SUDHL5 (cell line): ENCODE measurements around the gene ROS1.

DNA sequence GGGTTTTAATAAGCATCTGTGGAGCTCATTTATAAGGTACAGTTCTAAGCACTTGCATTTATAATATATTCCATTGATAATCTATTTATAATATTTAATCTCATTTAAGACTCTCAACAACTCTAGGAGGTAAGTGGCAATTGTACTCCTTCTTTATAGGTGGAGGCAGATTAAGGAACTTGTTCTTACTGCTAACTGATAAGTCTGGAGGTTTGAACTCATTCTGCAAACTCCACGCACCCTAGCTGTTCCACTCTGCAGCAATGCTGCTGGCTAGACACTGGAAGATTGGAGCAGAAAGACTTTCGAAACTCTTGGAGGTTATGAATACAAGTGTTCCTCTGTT, 765 bp upstream of the HDAC2 start:
- PRO-cap: no peak

DNA sequence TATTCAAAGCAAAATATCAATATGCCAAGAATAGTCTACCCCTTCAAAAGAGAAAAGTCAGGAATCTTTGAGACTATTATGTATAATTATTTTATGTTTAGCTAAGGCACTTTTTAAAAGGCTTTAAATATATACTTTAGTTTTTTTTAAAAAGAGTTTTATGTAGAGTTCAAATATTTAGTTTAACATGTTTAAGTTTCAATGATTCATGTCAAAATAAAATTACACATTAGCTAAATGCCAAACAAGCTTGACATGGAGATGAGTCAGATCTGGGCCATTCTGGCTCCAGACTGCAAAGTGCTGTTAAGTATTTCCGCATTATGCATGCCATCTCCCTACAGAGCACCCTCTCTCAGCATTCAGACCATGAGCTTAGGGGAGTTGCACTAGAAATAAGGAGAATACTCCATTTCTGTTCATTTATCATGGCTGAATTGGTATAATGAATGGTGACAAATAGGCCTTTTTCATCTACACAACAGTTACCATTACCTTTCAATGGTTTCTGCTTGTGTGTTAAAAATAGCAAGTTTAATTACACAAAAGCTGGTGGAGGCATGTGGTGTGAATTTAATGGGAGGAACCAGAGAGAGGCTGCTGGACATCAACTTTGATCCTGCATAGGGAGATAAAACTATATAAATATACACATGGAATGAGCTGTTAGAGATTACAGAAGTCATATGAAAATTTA, 21.5 kb upstream of the HS3ST5 start:
- PRO-cap: no peak

DNA sequence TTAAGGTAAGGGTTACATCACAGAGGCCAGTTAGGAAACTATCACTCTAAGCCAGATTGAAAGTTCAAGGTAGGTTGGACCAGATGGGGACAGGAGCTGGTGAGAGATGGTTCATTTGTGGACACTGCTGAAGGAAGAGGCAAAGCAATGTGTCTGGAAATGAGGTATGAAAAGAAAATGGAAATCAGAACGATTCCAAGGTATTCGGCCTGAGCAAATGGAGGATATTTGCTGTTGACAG, 27.0 kb downstream of the FRK start:
- PRO-cap: no peak

DNA sequence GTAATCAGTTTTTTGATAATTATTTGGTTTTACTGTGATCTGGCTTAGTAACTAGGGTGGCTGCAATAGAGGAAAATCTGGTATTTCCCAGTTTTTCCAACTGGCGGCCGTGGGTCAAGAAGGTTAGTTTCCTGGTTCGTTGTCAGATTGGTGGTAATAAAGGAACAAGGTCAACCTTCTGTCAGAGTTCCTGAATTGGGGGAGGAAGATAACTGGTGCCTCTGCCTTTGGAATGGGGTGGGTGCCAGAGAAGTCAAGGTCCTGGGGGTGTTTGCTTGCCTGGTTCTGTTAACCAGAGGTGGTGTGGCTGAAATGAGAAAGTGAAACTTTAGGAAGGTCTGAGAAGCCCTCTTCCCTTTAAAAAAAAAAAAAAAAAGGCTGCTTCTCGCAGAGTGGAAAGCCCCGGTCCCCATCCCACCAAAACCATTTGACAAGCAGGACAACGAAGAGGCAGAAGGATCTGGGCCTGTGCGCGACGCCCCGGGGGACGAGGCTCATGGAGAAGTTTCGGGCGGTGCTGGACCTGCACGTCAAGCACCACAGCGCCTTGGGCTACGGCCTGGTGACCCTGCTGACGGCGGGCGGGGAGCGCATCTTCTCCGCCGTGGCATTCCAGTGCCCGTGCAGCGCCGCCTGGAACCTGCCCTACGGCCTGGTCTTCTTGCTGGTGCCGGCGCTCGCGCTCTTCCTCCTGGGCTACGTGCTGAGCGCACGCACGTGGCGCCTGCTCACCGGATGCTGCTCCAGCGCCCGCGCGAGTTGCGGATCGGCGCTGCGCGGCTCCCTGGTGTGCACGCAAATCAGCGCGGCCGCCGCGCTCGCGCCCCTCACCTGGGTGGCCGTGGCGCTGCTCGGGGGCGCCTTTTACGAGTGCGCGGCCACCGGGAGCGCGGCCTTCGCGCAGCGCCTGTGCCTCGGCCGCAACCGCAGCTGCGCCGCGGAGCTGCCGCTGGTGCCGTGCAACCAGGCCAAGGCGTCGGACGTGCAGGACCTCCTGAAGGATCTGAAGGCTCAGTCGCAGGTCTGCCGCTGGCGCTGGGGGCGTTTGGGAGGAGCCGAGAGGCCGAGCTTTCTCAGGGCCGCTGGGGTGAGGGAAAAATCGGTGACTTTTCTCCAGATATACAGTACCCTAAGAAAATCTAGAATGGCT, 634 bp downstream of the CALHM6 start:
- PRO-cap: no peak

GRCh38 chr6:116512617-116512866, 1.1 kb downstream of the CALHM5 start:
- PRO-cap: no peak

DNA sequence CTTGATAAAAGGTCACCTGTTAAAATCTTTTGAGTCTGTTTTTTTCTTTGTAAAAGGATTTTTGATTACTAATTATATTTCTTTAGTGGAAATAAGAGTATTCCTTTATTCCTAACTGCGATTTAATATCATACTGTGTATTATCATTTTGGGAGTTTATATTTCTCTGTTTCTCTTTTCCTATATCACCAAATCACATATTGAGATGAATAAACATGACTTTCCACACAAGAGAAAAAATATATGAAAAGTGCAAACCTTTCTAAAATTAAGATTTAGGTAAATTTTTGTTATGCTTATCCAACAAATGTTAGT, 32.0 kb downstream of the RFX6 start:
- PRO-cap: no peak

- PRO-cap: no peak
Measured at GRCh38 chr6:117425862-117426137, at the start of gene ROS1. Gene ROS1 (minus strand): TSS chr6:117425942.

DNA sequence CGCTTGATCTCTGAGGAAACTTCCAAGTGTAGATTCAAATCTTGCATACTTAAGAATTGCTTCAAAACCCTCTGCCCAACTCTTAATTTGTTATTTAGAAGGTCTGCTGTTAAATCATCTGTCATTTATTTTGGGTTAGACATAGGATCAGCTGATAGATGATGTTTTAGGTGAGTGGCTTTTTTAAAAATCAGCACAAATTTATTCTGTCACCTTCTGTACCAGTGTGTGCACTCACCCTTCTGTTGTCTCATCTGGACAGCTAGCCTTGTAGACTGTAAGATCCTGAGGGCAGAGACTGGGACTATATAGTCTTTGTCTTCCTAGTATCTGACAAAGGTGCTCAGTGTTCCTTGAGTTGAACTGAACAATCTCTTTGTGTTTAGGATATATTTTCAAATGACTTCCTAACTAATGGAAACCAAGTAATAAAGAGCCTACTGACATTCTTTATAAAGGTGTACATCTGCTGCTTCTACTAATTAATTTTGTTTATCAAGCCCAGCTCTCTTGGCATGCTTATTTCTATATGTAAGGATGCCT, 2.9 kb downstream of the DCBLD1 start:
- PRO-cap: no peak

DNA sequence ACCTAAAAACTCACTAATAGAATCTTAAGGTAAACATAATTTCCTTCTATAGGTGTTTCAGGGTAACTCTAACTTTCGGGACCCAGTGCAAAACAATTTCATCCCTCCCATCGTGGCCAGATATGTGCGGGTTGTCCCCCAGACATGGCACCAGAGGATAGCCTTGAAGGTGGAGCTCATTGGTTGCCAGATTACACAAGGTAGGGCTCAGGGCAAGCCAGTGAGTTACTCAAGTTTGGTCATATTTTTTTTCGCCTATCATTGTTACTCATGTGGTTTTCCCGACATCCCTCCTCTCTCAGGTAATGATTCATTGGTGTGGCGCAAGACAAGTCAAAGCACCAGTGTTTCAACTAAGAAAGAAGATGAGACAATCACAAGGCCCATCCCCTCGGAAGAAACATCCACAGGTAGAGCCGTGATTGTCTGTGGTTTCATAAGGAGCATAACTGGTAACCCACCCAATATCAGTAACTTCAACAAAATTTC, 58.2 kb downstream of the DCBLD1 start:
- PRO-cap: no peak

GRCh38 chr6:117544923-117545788, 57.2 kb downstream of the GOPC start:
- PRO-cap: no peak

GRCh38 chr6:117698344-117698870, 23.1 kb downstream of the NUS1 start:
- PRO-cap: no peak

DNA sequence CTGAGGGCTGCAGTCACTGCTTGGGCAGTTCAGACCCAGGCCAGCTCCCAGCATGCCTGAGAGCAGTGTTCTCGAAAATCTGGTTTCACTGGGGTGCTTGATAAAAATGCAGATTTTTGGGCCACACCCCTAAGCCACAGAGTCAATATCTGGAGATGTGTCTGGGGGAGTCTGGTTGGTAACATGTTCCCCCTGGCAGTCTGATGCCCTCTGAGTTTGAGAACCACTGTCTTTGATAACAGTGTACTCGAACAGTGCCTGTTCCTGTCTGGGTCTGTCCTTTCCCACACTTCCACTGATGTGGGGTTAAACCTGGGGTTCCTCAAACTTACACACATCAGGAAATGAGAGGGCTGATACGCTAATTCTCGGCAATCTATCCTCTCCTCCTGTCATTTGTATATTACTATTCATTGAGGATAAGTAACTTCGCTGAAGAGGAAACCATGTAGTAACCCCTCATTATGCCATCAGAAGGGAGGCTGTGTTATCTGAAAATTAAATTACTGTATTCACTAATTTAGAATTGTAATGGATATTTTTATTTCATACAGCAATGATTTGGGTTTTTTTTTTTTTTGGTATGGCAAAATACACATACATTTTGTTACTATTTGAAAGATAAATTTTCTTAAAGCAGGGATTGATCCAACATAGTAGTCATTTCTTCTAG, 260.5 kb upstream of the PLN start:
- PRO-cap: no peak

DNA sequence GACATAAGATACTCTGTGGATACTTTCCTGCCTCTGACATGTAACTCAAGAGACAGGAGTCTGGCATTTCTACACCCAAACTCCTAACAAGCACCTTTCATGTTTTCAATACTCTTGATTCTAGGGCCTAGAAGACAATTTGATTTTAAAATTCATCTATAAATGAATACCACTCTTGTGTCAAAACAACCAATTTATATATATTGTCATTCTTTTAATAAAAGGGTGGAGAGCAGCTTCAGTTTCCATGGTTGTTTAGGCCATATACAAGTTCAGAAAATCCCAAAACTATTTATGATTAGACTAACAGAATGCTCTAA, 4.7 kb downstream of the PLN start:
- PRO-cap: no peak

DNA sequence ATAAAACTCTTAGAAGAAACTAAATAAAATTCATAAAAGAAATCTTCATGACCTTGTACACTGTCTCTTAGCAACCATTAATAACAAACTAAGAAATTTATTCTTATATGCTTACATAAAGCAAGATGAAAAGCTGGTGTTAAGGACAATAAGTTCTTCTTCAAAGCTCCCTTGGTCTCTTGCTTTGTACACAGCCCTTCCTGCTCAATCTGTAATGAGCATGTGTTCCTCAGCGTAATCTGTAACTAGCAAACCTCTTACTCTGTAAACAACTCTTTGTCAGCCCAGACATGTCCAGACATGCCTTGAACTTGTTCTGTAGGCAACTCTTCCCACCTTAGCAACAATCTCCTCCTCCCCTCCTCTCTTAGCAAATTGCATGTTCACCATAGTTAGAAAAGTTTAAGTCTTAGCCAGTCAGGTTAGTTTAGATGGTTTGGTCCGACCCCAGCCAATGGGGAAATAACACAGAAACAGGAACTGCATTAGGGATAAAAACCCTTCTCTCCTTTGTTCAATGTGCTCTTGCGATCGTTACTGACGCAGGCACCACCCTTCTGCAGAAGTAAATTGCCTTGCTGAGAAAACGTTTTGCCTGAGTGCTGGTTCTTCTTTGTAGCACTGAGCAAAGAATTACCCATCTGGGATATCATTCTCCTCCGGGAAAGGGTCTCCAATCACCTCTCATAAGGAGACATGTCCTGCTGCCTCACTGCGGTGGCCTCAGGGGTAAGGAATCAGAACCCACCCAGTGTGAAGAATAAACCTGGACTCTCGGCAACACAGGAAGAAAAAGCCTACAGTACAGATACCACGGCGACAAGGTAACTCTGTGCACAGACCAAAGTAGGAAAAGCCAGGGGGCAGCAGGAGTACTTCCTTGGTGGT, 26.0 kb downstream of the PLN start:
- PRO-cap: no peak

- PRO-cap: bidirectional peak, plus-strand start at chr6:118710241, minus-strand start at chr6:118710088
Measured at GRCh38 chr6:118709721-118710462, 58.5 kb upstream of the CEP85L start.

DNA sequence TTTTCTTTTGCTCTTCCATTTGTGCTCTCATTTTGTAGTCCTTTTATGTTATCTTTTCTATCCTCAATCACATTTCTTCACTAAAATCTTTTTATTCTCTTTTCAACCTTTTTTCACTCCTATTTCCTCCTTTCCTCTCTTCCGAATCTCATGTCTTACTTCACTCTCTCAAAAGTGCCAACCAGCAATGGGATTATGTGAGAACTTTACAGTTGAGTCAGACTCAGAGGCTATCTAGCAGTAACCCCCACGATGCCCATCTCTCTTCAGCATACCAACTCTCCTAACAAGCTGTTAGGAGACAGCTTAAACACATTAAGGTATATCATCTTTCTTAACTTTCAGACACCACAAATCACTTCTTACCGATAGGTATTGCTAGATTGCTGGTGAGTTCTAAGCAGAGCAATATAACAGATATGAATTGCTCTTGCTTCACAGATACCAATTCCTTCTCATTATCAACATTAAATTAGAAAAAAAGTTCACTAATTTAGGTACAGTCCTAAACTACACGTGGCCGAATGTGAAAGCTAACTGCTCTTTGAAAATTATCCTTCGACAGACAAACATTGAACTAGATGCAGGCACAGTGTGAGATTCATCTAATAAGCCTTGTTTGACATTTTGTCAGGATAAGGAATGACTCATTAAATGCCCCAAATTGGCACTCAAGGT, 1.3 kb downstream of the FAM184A start:
- PRO-cap: no peak

GRCh38 chr6:119139057-119139689, 60.7 kb upstream of the FAM184A start:
- PRO-cap: no peak

DNA sequence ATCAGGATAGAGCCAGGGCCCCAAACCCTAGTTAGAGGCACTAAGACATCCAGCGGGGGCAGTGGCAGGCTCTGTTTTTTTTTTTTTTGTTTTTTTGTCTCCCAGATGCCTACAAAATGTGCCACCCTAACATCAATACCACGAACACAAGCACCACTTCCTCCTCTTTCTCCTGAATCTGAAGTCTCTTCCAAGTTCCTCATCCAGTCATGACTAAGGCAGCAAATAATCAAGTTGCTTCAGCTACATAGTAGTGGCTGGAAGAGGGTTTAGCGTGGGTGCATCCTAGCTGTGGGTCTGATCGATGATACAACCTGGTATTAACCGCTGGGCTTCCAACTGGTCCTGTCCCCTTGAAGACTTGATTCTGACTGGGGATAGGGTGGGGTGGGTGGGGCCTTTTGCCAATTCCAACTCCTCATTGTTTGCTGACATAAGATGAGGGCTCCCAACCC, 68.6 kb upstream of the FAM184A start:
- PRO-cap: no peak

DNA sequence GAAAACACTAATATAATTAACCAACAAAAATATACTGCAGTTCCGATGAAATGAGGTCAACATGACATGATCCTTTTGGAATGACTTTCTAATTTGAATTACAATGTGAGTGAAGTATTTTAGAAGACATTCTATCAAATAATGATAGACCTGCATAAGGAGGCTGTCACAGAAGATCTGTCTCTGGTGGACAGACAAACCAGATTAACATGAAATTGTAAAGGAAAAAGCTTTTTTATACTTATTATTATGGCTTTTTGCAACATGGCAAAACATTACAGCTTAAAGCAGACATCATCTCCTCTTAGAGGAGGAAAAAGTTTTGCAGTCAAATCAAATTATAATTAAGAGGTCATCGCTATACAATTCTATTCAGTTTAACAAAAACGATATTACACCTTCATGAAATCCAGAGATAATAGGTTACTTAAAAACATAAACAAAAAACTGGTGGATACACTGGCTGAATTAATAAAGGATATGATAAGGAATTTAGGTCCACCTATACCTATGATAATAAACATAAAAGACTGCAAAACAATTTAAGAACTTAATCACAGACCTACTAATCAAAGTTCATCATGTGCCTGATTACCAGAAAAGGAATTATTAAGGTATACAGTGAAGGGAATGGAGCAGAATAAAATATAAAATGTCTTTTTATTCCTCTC, 100.8 kb upstream of the FAM184A start:
- PRO-cap: no peak

- PRO-cap: no peak
Measured at GRCh38 chr6:119240253-119241153, 109.1 kb downstream of the MAN1A1 start.